Frontal cortex (tissue), 2 donors: Measurements from ENCODE around the gene NACAD.

DNA sequence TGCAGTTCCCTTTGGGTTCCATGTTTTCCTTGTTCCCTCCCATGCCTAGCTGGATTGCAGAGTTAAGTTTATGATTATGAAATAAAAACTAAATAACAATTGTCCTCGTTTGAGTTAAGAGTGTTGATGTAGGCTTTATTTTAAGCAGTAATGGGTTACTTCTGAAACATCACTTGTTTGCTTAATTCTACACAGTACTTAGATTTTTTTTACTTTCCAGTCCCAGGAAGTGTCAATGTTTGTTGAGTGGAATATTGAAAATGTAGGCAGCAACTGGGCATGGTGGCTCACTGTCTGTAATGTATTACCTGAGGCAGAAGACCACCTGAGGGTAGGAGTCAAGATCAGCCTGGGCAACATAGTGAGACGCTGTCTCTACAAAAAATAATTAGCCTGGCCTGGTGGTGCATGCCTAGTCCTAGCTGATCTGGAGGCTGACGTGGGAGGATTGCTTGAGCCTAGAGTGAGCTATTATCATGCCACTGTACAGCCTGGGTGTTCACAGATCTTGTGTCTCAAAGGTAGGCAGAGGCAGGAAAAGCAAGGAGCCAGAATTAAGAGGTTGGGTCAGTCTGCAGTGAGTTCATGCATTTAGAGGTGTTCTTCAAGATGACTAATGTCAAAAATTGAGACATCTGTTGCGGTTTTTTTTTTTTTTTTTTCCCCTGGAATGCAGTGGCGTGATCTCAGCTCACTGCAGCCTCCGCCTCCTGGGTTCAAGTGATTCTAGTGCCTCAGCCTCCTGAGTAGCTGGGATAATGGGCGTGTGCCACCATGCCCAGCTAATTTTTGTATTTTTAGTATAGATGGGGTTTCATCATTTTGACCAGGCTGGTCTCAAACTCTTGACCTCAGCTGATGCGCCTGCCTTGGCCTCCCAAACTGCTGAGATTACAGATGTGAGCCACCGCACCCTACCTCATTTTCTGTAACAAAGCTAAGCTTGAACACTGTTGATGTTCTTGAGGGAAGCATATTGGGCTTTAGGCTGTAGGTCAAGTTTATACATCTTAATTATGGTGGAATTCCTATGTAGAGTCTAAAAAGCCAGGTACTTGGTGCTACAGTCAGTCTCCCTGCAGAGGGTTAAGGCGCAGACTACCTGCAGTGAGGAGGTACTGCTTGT is 5.4 kb downstream of the PPIA start:
- RAMPAGE, long total RNA: no peak

DNA sequence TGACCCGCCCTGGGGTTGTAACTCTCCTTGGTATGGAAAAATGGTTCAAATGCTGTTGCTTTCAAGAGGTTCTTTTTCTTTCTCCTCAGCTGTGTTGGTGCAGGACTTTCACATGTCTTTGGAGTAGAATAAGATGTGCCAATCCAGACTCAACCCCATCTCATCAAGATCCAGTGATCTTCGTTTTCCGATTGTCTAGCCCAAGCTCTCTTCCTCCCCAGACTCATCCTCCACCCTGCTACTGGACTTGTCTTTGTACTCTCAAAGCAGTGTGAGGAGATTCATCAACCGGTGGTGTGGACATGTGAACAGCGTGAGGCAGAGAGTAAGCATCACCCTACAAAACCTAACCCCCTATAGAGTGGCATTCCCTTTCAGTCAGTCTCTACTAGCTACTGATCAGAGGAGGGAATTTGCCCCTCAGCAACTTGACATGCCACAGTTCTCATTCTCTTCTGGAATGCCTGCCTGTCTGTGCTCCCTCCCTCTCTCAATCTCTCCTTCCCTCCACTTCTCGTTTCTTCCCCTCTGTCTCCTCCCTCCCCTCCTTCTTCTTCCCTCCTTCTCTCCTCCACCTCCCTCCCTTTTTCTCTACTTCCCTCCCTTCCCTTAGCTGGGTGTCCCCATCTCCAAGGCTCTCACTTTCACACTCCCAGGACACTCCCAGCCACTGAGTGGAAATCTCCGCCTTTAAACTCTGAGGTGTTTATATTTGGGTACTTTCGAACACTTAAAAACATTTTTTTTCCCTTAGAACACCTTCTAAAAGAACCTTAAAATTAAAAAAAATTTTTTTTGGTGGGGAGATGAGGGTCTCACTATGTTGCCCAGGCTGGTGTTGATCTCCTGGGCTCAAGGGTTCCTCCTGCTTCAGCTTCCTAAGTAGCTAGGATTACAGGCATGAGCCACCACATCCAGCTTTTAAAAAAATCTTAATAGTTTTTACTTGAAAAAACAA is 24.6 kb downstream of the H2AZ2 start:
- RAMPAGE, long total RNA: no peak

GRCh38 chr7:44824127-44824779 is 23.6 kb downstream of the H2AZ2 start:
- RAMPAGE, long total RNA: no peak

GRCh38 chr7:44979573-44980154 is 849 bp upstream of the MYO1G start:
- RAMPAGE, long total RNA: no peak

DNA sequence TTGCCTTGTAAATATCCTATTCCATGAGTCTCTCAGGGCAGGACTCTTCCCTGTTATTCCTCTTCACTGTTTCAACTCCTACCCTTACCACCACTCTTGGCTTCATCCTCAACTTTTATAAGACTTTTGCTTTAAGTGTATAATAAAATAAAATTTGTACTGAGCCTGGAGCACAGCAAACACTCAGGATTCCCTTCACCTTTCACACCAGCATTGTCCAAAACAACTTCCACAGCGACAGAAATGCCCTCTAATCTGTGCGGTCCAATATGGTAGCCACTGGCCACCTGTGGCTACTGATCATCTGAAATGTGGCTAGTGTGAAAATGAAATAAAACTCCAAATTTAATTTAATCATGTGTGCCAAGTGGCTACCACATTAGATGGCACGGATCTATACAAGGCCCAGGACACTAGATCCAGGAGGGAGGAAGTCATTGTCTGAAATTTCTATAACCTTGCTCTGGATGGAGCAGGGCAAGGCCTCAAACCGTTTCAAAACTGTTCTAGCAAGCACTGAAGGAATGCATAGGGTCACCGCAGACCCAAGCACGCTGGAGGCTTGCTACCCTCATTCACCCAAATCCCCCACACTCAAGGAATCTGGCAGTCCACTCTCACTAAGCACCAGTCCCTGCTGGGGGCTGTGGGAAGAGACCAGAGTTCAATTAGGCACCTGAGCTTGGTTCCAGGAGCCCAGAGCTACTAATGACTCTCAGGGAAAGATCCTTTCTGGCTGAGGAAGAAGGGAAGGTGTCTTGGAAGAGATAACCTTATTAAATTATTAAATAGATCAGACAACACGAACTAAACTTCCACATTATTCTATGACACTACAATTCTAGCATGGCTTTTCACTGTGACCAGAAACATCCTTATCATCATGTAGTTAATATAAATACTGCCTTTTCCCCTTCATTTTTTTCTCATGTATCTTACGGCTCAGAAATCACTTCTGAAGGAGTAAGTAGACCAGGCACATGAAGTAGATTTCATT is 6.4 kb upstream of the MYO1G start:
- RAMPAGE, long total RNA: no peak

DNA sequence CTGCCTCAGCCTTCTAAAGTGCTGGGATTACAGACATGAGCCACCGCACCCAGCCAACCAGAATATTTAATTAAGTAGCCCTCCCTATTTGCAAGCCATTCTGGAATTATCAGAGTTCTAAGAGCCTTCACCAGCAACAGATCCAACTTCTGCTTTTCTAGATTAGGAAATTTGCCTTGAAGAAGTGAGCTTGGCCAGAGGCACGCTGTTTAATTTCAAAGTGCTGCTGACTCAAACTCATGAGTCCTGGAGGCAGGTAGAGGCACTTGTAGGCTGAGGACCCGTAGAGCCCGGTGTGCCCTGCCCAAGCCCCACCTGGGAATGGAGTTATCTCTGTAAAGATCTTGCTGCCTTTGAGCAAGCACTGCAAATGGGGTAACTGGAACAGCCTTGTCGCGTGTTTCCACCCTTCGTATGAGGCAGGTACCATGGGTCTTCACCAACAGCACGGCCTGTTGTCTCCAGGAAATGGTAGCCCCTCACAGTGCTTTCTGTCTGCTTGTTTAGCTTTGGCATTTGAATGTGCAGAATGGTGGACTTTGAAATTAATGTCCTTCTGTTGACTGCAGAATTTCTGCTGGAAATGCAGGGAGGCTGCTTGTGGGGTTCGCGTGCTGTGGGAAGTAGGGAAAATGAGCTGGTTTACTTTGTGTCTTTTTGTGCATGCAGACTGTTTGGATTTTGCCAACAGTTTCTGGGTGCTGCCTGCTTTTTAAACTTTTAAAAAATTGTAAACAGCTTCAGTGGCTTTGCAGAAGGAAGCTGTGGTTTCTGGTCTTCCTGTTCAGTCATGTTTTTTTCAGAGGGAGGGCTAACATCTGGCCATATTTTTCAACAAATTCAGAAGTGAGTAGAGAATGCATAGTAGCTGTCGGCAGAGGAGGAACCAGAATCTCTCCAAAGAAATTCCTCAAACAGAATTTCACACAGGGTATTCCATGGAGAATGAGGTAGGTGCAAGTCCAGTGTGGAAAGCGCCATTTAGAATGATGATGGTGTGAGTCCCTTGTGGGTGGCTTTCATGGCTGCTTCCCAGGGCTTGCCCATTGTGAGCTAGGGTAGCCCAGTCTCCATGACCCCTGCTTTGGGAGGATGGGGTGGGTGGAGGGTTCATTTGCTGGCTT is 27.2 kb downstream of the CCM2 start:
- RAMPAGE, long total RNA: no peak

GRCh38 chr7:45088457-45089919 is at the start of gene NACAD:
Gene NACAD, minus strand, starts transcription at chr7:45088969.
- RAMPAGE, long total RNA: no peak

DNA sequence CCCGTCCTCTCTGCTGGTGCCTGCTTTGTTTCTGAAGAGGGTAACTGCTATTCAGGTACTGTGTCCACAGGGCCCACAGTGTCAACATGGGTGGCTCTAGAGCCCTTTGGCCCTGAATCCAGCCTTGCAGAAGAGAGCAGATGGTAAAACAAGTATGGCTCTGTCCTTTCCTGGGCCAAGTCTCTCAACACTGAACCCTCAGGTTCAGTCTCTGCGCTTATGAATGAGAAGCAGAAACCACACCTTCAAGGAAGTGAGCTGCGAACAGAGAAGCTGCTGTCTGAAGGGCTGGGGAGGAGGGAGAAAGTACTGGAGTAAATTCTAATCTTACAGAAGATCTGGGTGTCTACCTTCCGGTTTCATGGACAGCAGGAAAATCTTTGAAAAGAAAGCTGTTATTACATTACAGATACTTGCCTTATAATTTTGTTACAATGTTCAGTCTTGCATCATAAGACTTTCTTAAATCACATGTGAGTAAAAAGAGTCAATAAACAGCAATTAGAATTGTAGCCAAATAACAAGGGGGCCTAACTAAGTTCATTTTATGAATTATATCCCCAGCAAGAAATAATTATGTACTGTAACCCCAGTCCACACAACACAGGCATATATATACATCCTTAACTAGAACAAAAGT is 4.1 kb downstream of the TBRG4 start:
- RAMPAGE, long total RNA: no peak

DNA sequence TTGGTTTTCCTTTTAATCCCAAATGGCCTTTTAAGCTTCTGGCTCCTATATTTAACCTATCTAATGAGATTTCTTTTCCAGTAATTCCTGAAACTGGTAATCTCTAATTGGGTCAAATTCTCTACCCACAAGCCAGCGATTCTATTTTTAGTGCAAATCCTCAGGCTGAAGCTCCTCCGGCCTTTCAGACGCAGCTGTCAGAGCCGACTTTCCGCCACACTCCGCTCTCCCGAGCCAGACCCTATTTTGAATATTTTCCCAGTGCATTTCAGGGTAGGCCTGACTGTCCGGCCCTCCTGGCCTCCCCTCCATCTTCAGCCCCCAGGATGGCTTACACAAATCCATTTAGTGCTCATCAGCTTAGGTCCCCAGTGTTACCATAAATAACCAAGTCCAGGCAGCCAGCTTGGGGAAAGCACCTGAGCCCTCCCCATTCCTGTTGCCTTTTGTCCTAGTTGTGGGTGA is 9.6 kb upstream of the ADCY1 start:
- RAMPAGE, long total RNA: no peak

GRCh38 chr7:45912845-45913861 is 7.9 kb downstream of the IGFBP3 start:
- RAMPAGE, long total RNA: no peak

DNA sequence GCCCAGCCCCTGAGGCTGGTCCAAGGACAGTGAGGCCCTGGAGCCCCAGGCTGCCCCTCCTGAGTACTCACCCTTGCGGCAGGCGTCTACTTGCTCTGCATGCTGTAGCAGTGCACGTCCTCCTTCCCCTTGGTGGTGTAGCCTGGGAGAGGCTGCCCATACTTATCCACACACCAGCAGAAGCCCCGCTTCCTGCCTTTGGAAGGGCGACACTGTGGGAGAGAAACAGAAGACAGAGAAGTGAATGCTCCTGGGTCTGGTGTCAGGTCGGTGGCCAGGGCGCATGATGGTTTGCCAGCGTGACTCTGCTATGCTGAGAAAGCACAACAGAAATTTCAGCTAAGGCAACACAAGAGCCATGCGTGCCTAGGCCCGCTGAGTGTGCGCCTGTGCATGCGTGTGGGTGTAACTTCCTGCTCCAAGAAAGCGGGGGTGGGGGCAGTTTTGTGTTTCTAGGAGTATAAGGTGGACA is 6.3 kb downstream of the IGFBP3 start:
- RAMPAGE, long total RNA: no peak

DNA sequence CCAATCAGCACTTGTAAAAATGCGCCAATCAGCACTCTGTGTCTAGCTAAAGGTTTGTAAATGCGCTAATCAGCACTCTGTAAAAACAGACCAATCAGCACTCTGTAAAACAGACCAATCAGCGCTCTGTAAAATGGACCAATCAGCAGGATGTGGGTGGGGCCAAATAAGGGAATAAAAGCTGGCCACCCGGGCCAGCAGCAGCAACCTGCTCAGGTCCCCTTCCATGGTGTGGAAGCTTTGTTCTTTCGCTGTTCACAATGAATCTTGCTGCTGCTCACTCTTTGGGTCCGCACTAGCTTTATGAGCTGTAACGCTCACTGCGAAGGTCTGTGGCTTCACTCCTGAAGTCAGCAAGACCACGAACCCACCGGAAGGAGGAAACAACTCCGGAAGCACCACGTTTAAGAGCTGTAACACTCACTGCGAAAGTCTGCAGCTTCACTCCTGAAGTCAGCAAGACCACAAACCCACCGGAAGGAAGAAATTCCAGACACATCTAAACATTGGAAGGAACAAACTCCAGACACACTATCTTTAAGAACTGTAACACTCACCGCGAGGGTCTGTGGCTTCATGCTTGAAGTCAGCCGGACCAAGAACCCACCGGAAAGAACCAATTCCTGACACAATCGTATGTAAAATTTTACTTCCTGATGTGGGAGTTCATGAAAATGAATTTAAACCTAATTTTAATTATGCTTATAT is 19.3 kb upstream of the IGFBP3 start:
- RAMPAGE, long total RNA: no peak

DNA sequence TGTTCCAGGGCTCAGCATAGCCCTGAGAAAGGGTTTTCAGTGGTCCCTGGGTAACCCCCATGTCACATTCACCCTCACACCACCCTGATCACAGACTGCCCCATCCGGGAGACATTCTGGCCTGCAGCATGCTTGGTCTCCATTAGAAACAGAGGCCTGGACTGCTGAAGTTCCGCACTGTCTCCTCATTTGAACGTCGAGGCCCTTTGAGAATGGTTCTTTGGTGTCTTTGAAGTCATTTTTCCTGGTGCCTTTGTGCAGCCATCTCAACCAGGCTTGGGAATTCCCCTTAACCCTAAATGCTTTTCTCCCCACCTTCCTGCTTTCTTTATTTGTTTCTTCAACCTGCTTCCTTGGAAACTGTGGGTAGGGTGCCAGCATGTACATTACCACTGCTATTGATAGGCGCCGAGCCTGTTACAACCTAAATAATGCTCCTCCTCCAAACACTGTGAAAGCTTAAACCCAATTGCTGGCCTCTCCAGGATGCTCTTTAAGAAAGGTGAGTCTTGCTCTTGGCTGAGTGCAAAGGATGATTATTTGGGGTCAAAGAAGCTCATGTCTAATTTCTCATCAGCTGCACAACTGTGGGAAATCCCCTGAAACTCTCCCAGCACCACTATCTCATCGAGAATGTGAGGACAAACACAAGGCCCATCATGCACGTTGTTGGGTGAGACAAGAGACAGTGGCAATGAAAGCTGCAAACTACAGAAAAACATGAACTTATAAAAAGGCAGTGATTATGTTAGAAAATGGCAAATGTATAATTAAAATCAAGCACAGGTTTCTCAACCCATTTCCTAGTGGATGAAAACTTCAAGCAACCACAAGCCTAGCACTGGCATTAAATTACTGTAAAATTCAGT is 285.4 kb upstream of the IGFBP3 start:
- RAMPAGE, long total RNA: no peak

DNA sequence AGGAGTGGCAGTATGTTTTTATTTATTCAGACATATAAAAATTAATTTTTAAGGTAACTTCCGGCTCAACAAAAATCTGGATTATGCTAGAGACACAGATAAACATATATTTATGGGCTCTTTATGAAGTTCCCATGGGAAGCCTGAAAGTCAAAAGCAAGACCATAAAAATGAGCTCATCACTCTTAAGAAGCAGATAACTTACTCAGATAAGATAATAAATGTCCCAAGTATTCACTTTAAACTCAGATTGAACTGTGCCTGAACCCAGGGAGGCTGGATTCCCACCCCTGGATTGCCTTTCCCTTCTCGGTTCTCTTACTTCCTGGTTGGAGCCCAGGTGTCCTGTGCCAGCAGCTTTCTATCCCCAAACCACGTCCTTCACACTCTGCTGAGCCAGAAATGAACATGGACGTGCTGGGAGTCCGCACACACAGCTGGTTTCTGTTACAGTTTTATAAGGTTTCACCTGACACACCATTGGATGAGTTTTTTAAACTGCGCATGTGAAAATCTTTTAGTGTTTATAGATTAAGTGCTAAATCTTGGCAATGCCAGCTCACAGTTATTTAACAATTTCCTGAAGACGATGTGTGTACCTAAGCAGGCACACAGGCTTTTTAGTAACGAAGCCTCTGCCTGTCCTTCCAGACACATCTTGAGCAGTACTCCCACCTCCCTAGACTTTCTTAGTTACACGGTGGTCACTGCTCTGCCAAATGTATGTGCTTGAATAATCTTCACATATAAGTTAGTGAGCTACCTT is 636.3 kb upstream of the IGFBP3 start:
- RAMPAGE, long total RNA: no peak

DNA sequence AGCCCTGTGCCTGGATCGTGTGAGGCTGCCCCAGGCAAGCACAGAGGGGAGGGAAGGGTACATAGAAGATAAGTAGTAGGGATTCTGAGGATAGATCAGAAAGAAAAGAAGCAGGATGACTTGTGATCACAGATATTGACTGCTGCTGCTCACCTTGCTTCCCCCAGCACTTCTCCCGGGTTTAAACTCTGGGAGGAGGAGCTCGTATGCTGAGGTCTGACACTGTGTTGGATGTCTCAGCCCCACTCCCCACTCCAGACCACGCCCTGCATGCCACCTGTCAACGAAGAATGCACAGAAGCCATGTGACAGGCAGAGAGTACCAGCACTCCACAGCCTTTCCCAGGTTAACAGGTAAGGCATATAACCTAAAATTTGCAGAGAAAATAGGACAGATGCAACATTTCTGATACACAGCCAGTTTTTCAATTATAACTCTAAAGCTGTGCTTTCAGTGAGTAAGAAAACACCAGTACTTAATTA is 388.9 kb downstream of the TNS3 start:
- RAMPAGE, long total RNA: no peak

- RAMPAGE, long total RNA: no peak
Measured at GRCh38 chr7:47236879-47237288, 345.0 kb downstream of the TNS3 start.

GRCh38 chr7:47253482-47254041 is 328.3 kb downstream of the TNS3 start:
- RAMPAGE, long total RNA: no peak

- RAMPAGE, long total RNA: no peak
Measured at GRCh38 chr7:47340490-47341218, 241.3 kb downstream of the TNS3 start.

DNA sequence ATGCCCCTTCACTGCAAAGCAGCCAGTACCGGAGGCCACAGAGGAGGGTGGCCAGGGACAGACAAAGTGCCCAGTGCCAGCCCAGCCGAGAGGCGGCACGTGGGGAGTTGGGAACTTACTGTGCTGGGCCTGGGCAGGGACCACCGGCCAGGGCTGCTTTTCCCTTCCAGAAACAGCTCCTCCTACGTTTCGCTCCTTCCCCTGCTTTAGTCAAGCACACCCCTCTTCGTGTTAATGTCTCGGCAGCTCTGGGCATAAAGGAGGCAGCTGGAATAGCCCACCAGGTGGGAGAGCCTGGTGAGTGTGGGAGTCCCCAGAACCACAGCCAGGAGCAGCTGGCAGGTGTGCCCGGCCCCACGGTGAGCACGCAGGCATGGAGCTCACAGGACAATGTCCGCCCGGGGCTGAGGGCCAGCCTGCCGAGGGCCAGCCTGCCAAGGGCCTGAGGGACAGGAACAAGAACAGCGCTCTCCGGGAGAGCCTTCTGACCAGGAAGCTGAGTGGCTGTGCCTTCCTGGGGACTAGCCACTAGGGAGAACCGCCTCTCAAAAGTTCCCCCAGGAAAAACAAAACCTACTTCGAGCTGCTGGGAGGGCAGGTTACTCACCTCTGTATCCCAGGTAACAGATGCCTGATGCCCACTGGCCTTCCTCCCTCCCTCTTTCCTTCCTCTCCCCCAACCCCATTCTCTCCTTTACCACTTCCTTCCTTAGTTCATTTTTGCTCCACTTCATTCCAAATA is 128.9 kb downstream of the TNS3 start:
- RAMPAGE, long total RNA: no peak

- RAMPAGE, long total RNA: no peak
Measured at GRCh38 chr7:47537052-47537809, 44.7 kb downstream of the TNS3 start.